HTERT-HM (cell line): Measurements from ENCODE around the genes MRPL30 and AFF3.

GRCh38 chr2:98757773-98758505 is 27.0 kb upstream of the MGAT4A start:
- RRBS: no CpG with 5 or more reads among the region's 11 CpGs

DNA sequence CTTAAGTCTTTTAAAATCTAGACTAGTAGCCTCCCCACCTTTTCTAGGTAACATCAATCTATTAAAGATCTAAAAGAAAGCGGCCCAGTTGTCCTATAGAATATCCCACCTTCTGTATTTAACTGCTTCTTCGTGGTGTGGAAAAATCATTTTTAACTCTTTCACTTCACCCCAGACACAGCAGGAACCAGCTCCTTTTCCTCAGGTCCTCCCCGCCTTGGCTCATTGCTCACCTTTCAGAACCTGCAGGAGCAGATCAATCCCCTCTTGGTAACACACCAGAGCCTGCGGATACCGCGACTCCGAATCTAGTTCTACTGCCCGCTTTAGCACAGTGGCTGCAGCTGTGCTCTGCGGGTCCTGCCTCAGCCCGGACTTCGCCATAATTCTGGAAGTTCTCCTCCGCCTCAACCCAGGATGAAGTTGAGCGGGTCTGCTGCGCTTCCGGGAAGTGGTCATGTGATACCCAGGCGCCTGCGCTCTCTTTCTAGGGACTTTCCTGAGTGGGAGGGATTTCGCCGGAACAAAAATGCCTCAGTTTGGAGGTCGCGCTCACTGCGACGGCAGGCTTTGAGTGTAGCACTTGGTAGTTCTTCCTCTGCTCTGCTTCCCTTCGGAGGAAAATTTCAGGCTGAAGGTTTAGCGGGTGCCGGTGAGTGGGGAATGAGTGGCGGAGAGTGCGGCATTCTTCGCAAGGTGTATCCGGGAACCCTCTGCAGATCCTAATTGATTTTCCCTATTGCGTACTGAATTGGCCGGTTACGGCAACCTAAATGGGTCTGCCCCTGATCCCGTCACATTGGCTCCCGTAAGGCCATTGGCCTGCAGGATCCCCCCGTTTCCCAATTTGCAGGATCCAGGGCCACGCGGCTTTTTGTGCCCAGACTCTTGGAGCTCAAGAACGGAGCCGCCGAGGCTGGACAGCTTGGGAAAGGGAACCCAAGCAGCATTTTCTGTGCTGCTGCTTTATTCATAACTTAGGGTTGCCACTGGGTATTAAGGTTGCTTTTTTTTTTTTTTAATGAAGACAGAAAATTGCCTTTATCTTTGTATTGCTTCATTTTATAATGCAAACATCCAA is at the start of gene MRPL30:
Gene MRPL30, plus strand, starts transcription at position 587 of the 1,081 bp plus-strand sequence.
- RRBS: 1% methylated on average over 20 of the region's 41 CpGs

GRCh38 chr2:99363448-99364121 is 26.4 kb downstream of the EIF5B start:
- RRBS: no CpG with 5 or more reads among the region's 7 CpGs

GRCh38 chr2:99371431-99371815 is 34.2 kb downstream of the EIF5B start:
- RRBS: no CpG with 5 or more reads among the region's 5 CpGs

GRCh38 chr2:99402471-99403316 is 65.5 kb downstream of the EIF5B start:
- RRBS: no CpG with 5 or more reads among the region's 1 CpG

DNA sequence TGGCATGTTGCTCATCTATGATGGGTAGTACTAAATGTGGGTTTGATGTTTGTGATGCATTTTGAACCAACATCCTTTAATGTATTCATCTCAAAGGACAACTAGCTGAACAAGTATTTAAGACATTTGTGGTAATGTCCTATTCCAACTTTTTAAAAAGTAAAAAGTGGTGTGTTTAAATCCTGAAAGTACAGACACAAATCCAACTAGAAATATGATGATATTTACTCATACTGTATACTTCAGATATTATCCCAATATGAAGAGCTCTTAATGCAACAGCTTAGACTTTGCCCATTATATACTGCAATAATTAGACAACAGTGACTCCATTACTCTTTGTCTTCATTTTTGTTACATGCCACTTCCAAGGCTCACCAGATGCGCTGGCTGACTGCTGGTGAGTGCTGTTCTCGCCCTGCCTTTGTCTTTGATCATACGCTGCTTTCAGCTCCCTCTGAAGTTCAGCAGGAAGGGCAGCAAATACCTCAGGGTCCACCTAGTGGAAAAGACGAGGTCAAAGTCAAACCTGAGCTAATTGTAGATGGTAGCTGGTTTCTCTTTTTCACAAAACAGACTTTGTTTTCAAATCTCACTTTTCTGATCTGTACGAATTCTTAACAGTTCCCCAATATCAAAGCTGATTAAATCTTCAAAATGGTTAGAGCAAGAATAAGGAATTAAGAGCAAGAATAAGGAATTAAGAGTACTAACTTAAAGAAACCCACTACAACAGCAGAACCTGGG is 66.3 kb downstream of the EIF5B start:
- RRBS: no CpG with 5 or more reads among the region's 5 CpGs

- RRBS: no CpG with 5 or more reads among the region's 5 CpGs
Observed at GRCh38 chr2:99449127-99449969, 40.5 kb downstream of the REV1 start.

DNA sequence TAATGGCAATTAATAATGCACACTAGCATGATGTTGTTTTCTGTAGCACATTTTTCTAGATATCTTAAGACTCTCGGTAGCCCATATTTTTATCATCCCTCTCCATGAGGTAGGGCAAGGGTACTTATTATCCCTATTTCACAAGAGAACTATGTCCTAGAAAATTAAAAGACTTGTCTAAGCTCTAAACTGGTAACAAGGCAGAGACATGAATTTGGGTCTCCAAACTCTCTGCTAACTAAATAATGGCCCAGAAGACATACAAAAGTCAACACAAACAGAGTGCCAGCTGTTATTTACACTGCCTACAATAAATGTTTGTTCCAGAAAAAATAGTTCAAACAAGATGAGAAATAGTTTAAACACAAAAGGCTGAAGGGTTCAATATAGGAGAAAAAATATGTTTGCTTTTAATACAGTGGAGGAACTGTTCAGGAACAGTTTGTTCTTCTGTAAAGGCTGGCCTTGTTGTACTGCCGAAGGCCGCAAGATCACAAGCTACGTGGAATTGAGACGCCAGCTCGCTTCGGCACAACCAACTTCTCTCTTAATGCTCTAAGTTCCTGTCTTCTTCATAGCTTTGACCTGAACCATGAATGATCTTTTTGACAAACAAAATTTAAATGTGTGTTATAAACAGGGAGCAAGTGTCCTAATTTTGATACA is 74.6 kb downstream of the AFF3 start:
- RRBS: no CpG with 5 or more reads among the region's 7 CpGs

DNA sequence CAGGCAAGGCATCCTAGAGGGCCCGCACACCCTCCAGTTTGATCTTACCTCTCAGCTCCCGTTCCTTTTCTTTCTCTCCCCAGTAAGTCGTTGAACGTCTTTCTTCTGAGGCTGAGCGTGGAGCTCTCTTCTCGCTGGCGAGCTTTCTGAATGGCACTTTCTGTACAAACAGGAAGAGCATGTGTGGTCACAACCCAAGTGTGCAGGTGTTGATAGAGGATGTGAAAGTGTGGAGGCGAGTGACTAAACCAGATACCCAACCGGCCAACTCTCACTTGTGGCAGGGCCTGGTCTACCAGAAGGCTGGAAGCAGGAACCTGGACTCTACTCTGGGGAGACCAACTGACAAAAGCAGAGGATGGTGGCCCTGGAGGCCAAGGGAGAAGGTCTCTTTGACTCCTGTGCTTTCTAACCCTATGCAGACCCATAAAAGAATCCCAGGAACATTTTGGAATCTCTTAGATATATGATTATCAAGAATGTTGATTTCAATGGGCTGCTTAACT is at the start of gene AFF3:
Gene AFF3, minus strand, starts transcription at position 155 of the 506 bp plus-strand sequence.
- RRBS: no CpG with 5 or more reads among the region's 9 CpGs

DNA sequence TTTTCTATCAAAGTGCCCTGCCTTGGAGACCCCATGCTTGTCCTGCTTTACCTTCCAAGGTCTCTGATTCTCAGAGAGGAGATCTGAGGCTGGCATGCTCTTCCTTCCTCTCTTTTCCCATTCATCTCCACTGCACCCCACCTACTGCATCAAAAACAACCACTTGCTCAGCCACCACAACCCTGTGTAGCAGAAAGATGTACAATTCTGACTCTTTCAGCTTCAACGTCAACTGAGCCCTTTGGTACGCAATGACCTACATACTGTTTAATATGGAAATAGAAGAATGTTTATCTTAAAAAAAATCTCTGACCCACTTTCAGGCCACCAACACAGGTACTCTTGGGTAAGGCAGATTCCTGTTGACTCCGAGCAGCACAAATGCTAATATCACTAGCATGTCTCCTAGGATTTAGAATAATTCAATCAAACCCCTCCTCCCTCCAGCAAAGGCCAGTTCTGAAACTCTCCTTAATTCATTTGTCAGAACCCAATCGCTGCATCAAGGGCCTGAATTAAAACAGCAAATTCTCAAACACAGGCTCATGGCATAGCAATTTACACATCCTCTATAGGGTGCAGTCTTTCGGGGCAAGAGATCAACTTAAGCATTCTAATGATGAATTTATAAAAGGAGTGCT is 76.2 kb upstream of the AFF3 start:
- RRBS: no CpG with 5 or more reads among the region's 5 CpGs

GRCh38 chr2:100821561-100822003 is 1.6 kb downstream of the NPAS2 start:
- RRBS: no CpG with 5 or more reads among the region's 4 CpGs

GRCh38 chr2:100832764-100833284 is 12.9 kb downstream of the NPAS2 start:
- RRBS: no CpG with 5 or more reads among the region's 10 CpGs

DNA sequence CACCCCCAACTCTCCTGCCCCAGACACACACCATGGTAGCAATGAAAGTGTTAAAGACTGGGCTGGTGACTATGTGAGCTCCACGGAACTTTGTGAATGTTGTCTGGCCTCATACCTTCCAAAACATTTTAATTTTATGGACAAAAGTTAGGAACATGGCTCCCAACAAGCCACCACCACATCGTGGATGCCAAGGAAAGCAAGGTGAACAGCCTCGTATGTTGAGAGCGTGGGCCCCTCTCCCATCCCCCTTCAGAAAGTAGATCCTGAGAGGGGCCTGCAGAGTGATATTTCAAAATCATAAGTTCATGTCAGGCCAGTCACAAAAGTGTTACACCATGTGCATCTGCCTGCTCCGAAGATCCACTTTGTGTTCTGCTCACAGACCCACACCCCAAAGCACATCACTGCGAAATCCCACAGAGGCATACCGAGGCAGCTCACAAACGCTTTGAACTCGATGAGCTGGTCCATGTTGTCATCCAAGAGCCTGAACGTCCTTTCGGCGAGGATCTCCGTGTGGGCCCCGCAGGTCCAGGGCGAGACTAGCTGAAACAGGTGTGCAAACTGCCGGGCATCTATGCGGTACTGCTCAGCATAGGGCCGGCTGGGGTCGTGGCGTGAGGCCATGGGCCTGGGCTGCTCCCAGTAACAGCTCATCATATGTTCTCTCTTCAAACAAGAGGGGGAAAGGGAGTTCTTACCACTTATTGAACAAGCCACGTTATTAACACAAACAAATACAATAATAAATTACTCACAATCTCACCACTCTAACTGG is 20.0 kb downstream of the RPL31 start:
- RRBS: no CpG with 5 or more reads among the region's 21 CpGs

DNA sequence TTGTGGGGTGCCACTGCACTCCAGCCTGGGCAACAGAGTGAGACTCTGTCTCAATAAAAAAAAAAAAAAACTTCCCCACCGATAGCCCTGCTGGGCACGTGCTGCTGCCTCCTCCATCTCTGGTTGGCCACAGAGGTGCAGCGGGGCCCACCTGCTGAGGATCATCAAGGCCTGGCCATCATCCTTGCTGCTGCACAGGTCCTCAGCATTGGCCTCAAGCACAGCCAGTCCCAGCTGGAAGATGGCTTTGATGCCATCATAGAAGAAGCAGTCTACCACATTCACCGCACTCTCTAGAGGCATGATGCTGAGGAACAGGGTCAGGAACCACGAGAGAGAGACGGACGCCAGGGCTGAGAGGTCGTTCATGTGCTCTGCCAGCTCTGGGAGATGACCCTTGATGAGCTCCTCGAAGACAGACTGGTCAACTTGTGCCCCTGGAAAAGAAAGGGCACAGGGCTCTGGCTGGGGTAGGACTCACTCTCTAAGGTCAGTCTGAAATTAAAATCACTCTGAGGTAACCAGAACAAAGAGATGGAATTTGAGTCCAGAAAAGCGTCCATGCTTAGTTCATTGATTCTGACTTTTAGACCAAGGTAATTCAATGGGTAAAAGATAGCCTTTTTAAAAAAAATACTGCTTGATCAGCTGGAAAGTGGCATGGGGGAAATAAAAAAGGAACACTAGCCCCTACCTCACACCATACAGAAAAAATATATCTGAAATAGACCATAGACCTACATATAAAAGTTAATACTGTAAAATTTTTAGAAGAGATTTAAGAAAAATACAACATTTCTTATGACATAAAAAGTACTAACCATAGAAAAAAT is 27.5 kb downstream of the RPL31 start:
- RRBS: no CpG with 5 or more reads among the region's 10 CpGs

DNA sequence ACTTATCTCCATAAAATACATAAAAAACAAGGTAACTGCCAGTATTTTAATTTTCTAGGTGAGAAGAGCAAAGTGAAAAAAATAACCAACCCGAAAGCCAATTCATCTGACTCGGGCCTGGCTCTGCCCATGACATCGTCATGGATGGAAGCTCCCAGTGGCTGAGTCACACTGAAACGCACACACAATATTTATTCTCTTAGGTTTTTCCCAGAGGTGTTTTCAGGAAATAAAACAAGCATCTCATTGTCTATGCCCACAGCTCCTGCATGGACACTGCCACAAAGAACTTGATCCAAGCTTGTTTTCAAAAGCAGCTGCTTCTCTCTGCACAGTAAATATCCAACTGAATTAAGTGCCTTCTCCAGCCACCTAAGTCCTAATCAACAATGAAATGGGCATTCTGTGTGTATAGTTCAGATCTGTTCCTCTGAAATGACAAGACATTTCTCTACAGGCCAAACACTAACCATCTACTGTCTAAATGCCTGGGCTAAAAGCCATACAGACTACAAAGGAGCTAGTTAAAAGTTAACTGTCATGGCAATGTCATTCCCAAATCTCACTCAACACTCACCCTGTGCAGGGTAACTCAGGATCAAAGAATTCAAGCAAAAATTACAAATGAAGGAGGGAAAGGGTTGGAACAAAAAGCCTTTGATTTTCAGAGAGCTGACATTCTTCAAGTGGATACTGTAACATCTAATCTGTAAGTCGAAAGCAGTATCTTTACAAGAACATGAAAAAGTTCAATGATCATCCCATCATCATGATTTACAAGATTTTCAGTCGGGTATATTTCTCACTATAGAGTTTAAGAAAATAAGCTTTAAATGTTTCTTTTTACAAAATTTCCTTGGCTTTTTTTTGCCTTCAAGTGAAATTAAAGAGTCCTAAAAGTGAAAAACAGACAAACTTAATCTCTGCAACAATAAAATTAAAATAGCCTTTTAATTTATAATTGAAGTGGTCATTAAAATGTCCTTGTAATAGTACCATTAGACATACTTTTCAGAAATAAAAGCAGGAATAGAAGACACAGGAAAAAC is 63.1 kb downstream of the RPL31 start:
- RRBS: no CpG with 5 or more reads among the region's 6 CpGs

DNA sequence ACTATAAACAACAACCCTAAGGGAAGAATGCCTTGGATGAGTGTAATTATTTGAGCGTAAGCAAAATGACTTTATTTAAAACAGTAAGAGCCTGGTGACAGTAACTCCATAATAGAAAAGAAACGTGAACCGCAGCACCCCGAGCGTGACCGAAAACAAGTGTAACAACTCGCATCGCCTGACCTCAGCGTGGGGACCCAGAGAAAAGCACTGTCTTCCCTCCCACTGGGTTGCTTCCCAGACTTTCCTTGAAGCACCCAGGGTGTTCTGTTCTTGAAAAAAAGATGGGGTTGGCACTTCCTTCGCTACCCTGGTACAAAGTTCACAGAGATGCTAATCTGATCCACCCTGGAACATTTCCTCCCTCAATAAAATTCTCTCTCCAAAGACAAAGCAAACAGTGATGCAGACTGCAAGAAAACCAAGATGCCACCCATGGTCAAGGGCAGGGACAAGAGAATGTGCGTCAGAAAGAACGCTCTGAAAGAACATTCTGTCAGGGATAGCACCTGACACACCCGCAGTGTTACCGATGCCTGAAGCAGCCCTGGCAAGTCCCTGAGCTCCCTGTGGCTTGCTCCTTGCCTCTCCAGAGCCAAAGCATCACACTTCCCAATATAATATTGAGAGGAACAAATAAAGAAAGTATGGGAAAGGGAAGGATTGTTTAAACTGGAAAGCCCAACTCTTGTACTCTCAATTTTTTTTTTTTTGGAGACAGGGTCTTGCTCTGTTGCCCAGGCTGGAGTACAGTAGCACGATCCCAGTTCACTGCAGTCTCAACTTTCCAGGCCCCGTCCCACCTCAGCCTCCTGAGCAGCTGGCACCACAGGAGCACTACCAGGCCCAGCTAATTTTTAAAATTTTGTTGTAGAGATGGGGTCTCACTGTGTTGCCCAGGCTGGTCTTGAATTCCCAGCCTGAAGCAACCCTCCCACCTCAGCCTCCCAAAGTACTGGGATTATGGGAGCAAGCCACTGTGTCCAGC is 70.8 kb downstream of the TBC1D8 start:
- RRBS: no CpG with 5 or more reads among the region's 16 CpGs

DNA sequence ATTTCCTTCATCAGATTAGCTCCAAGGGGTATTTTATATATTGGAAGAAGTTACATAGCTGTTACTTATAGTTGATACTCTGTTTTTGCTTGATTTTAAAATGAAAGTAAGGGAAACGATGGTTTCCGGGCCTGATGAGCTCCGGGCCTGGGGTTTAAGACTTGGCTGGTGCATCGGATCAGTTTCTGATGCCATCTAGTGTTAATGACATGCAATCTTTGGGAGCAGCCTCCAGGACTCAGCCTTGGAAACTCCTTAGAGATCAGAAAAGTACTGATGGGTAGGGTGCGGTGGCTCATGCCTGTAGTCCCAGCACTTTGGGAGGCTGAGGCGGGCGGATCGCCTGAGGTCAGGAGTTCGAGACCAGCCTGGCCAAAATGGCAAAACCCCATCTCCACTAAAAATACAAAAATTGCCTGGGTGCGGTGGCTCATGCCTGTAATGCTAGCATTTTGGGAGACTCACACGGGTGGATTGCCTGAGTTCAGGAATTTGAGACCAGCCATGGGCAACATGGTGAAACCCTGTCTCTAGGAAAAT is 47.1 kb upstream of the CNOT11 start:
- RRBS: no CpG with 5 or more reads among the region's 11 CpGs

- RRBS: no CpG with 5 or more reads among the region's 10 CpGs
Observed at GRCh38 chr2:101223736-101224277, 28.9 kb upstream of the CNOT11 start.

- RRBS: no CpG with 5 or more reads among the region's 14 CpGs
Observed at GRCh38 chr2:101307809-101308067, 763 bp downstream of the RNF149 start.

GRCh38 chr2:101396254-101396700 is 9.0 kb upstream of the CREG2 start:
- RRBS: no CpG with 5 or more reads among the region's 3 CpGs